ENCODE results near the gene CFC1.

GRCh38 chr2:128424791-128425168, 106.1 kb upstream of the HS6ST1 start:
- PRO-cap = no peak

DNA sequence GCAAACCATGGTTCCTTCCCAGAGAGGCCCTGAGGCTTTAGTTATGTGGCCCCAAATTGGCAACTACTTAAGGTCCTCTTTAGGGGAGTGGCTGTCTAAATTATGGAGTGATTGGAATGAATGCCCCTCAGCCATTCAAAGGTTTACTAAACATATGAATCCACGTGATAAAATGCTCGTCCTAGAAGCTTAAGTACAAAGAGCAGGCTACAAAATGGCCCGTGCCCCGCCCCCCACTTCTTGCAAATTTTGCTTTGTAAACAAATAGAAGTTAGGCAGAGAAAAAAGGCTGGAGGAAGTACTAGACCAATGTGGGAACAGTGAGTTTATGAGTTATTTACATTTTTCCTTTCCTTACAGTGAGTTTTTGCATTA, 123.7 kb upstream of the HS6ST1 start:
- PRO-cap = no peak

DNA sequence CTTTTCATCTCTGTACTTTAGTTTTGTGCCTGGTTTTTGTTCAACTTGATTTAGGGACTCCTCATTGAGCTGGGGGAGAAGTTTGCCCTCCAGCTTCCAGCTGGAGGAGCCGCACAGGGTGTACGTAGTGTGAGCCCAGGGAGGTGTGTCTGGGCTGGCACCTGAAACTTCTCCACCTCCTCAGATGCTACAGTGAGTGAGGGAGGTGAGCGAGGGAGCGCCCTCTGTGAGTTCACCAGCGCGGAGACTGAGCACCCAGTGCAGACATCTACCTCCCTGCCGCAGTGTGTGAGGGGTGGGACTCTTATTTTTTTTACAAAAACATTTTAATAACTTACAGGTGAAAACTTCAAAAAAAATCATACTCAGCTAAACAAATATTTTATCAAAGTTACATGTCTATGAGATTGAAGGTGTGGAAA, 204.2 kb upstream of the HS6ST1 start:
- PRO-cap = no peak

GRCh38 chr2:128654268-128654863, 335.7 kb upstream of the HS6ST1 start:
- PRO-cap = no peak

DNA sequence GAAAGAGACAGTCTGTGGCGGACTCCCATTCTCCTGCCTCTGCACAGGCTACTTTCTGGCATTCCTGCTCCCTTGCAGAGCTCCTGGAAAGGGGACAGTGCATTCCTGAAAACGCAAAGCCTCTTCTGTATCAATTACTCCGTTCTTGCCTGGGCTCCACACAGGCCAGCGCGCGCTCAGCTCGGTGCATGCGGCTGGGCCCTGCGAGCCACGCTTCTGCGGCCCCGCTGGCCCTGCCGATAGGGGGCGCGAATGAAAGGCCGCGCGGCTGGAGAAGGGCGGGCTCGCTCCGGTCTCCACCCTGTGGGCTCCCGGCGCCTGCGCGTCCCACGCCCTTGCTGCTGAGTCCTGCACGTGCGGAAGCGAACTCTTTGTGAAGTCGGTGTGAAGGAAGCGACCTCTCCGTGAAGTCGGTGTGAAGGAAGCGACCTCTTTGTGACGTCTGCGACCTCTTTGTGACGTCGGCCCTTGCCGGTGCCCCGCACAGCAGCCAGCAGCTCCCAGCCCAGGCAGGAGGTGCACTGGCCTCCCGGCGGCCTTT, 392.1 kb upstream of the RAB6C start:
- PRO-cap = no peak

- PRO-cap = no peak
Measured at GRCh38 chr2:129934009-129934684, 45.3 kb upstream of the RAB6C start.

DNA sequence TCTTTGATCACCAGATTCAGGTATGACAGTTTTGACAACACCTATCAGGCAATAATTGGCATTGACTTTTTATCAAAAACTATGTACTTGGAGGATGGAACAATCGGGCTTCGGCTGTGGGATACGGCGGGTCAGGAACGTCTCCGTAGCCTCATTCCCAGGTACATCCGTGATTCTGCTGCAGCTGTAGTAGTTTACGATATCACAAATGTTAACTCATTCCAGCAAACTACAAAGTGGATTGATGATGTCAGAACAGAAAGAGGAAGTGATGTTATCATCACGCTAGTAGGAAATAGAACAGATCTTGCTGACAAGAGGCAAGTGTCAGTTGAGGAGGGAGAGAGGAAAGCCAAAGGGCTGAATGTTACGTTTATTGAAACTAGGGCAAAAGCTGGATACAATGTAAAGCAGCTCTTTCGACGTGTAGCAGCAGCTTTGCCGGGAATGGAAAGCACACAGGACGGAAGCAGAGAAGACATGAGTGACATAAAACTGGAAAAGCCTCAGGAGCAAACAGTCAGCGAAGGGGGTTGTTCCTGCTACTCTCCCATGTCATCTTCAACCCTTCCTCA, 818 bp downstream of the RAB6C start:
- PRO-cap = no peak

DNA sequence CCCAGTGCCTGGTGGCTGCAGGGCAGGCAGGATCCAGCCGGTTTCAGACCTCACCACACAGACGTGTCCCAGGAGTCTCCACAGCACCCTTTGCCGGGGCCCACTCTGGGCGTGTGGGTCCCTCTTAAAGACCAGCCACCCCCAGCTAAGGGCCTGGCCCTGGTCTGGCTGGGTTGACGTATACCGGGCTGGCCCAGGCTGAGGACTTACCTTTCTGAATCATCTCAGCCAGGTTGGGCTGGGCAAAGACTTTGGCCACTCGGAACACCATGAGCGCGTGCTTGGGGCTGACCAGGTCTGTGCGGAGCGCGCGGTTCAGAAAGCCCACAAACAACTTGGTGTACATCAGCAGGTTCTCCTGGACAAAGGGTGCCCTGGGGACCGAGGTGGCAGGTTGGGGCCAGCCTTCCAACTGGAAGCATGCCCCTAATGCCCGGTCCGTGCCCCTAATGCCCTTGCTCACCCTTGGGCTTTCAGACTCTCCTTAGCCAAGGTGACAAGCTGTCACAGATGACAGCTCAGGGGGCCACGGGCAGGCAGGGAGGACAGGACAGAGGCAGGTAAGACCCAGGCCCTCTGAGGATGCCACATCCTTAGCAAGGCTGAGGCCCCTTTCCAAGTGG, 10.1 kb upstream of the CCDC74B start:
- PRO-cap = no peak

DNA sequence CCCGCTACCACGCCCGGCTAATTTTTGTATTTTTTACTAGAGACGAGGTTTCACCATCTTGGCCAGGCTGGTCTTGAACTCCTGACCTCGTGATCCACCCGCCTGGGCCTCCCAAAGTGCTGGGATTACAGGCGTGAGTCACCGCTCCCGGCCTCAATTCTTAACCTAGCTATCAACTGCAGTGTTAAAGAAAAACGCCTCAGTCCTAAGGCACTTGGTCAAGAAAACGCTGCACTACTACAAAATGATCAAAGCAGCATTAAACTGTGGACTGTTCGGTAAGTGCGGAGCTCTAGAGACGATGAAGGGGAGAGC, 1.0 kb downstream of the SMPD4 start:
- PRO-cap = no peak

- PRO-cap = no peak
Measured at GRCh38 chr2:130390392-130390868, 34.6 kb downstream of the PTPN18 start.

- PRO-cap = no peak
Measured at GRCh38 chr2:130599410-130599894, at the start of gene CFC1. CFC1 (minus strand) TSS chr2:130599575.

DNA sequence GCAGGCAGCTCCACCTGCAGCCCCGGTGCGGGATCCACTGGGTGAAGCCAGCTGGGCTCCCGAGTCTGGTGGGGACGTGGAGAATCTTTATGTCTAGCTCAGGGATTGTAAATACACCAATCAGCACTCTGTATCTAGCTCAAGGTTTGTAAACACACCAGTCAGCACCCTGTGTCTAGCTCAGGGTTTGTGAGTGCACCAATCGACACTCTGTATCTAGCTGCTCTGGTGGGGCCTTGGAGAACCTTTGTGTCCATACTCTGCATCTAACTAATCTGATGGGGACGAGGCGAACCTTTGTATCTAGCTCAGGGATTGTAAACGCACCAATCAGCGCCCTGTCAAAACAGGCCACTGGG, 101.4 kb downstream of the FAM168B start:
- PRO-cap = no peak

DNA sequence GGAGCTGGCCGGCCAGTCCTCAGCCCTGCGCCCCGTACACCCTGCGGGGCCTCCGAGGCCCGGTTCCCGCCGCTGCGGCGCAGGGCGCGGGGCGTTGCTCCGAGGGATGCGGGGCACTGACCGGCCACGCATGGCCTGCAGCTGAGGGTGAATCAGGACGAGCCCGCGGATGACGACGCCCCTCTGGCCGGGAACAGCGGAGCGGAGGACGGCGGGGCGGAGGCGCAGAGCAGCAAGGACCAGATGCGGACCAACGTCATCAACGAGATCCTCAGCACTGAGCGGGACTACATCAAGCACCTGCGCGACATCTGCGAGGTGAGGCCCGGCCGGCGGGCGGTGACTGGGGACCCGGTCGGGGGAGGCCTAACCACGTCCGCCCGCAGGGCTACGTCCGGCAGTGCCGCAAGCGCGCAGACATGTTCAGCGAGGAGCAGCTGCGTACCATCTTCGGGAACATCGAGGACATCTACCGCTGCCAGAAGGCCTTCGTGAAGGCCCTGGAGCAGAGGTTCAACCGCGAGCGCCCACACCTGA, 53.3 kb downstream of the FAM168B start:
- PRO-cap = no peak

DNA sequence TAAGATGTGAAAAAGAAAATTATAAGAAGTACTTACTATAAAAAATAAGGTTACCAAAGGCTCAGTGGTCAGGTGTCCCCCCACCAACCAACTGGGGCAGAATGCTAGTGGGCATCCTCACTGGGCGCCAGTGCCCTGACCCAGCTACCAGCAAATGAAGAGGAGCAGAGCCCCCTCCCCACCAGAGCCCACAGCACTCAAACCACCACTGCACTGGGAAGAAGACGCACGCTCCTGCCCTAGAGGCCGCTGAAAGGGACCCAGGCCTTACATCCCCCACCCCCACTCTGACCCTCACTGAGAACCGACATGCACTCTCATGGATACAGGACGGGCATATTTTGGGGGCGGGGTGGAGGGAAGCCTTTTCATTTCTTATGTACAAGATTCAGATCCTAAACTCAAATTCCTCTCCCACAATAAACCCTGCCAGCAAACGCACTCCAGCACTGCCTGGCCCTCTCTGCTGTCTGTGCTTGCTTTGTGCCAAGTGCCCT, 42.6 kb downstream of the FAM168B start:
- PRO-cap = no peak

- PRO-cap = no peak
Measured at GRCh38 chr2:131051457-131052474, 41.5 kb downstream of the FAM168B start.

DNA sequence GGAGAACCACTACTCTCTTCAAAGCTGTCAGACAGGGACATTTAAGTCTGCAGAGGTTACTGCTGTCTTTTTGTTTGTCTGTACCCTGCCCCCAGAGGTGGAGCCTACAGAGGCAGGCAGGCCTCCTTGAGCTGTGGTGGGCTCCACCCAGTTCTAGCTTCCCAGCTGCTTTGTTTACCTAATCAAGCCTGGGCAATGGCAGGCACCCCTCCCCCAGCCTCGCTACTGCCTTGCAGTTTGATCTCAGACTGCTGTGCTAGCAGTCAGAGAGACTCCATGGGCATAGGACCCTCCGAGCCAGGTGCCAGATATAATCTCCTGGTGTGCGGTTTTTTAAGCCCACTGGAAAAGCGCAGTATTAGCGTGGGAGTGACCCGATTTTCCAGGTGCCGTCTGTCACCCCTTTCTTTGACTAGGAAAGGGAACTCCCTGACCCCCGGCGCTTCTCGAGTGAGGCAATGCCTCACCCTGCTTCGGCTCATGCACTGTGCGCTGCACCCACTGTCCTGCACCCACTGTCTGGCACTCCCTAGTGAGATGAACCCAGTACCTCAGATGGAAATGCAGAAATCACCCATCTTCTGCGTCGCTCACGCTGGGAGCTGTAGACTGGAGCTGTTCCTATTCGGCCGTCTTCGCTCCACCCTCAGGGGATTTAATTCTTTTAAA, 16.8 kb downstream of the RAB6D start:
- PRO-cap = no peak

- PRO-cap = no peak
Measured at GRCh38 chr2:131515325-131515683, 12.4 kb upstream of the CCDC74A start.

- PRO-cap = no peak
Measured at GRCh38 chr2:132332255-132332769, 84.3 kb upstream of the GPR39 start.

GRCh38 chr2:132415750-132416241, 809 bp upstream of the GPR39 start:
- PRO-cap = no peak

DNA sequence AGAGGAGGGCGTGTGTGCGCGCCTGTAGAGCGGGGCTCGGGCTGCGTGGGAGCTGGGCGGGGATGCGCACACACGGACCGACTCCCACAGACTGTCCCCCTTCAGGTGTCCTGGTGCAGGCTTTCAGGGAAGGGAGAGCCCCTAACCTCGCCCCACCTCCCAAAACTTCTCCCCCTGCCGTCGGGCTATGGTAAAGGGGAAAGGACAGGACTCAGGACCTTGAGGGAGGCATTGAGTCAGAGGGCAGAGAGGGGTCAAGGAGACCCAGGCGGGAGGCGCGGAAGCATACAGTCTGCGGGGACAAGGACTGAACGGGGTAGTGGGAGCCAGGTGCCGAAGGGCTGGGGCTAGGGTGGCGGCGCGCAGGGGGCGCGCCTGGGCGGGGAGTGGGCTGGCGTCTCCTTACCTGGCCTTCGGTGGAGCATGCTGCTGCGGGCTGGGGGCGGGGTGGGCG, 302.1 kb downstream of the NCKAP5 start:
- PRO-cap = no peak